ENCODE measurements around a stretch of chr1.

DNA sequence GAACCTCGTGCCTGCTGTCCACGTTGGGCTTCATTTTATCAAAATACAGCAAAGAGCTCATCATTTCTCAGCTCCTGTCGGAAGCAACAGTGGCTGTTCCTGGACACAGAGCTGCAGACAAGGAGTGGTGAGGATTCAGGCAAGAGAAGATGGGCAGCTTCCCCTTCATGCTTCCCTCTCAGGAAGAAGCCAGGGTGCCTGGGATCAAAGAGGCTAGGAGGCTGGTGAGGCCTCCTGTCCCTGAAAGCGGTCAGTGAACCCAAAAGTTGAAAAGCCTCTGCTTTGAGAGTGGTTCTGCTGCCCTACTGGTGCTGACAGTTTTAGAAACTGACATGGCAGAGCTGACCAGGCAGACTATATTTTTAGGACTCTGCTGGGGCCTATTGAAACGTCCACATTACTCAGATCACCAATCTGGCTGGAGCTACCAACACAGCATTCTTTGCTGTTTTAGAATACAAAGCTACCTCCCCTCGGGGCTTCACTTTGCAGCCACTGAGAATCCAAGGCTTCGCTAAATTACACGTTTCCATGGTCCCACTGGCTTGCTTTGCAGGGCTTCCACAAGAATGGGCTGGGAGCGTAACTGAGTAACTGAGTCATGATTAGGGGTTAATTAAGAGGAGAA, 21.0 kb downstream of the NDUFS5 start:
- PRO-cap, 10 experiments = no peak in any of the 10 experiments

GRCh38 chr1:39107414-39107875, 81.3 kb downstream of the NDUFS5 start:
- PRO-cap, 10 experiments = no peak in any of the 10 experiments

DNA sequence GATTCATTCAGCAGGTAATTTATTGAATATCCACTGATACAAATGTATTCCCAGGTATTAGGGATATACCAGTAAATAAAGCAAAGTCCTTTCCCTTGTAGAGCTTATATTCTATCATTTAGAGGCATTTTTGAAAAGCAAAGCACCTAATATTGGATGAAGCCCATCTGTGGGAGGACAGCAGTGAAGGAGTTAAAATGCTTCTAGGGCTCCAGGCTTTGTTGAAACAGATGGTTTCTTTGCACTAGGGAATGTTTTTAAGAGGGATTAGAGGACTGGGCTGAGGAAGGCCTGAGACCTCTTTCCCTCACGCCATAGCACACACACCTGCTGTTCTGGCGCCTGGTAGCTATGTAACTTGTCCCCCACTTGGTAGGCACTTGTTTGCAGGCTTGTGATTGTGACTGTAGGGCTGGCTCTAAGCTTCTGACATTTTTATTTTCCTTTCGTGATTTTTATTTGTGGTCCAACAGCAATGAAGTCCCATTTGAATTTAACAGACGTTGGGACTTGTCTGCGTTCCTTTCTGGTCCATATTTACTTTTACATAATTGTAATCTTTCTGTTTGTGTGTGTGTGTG, 33.8 kb upstream of the MACF1 start:
- PRO-cap, 10 experiments = no peak in any of the 10 experiments

DNA sequence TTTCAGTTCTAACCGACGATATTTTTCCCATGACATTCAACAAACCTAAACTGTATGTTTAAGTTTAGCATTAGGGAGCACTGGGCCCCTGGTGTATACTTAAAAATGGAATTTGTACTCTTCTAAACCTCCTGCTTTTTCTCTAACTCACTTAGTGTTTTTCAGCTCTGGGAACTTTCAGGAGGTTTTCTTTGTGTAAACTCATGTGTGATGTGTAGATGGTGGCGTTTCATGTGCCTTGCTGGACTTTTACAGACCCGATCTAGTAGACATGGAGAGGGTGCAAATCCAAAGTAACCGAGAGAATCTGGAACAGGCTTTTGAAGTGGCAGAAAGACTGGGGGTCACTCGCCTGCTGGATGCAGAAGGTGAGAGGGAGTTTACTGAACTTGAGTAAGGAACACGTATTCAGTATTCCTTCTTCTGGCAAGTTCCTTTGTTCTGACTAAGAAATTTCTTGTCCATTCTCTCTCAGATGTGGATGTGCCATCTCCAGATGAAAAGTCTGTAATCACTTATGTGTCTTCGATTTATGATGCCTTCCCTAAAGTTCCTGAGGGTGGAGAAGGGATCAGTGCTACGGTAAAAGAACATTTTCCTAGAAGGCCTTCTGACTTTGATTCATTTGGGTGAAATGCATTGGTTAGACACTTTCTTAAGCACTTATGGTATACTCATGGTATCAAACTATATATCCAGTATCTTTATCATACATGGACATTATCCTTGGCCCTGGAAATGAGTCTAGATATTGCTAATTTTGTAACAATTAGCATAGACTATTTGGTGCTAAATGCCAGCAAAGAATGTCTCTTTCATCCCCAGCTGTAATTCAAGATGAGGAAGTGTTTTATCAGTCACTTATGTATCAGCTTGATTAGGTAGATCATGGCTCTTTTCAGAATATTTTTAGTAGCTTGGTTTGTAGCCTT, 78.7 kb downstream of the MACF1 start:
- PRO-cap, 10 experiments = no peak in any of the 10 experiments

DNA sequence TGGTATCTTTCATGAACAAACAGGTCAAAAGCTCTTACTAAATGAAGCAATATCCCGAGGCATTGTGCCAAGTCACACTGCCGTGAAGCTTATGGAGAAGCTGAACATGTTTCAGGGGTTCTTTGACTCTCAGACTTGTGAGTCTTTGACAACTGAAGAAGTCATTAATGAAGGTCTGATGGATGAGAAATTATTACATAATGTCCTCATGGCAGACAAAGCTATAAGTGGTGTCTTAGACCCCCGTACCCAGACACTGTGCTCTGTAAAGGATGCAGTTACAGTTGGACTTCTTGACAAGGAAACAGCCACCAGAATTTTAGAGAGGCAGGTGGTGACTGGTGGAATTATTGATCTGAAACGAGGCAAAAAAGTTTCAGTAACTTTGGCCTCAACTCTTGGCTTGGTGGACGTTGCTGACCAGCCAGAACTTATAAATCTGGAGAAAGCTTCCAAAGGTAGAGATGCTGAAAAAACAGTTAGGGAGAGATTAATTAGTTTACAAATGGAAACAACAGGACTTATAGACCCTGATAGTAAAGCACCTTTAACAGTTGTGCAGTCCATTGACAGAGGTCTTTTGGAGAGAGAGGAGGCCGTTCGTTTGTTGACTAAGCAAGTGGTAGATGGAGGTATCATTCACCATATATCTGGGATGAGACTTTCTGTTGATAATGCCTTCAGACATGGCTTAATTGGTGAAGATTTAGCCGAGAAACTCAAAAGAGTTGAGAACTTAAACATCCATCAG, 129.2 kb downstream of the MACF1 start:
- PRO-cap, 10 experiments = no peak in any of the 10 experiments

DNA sequence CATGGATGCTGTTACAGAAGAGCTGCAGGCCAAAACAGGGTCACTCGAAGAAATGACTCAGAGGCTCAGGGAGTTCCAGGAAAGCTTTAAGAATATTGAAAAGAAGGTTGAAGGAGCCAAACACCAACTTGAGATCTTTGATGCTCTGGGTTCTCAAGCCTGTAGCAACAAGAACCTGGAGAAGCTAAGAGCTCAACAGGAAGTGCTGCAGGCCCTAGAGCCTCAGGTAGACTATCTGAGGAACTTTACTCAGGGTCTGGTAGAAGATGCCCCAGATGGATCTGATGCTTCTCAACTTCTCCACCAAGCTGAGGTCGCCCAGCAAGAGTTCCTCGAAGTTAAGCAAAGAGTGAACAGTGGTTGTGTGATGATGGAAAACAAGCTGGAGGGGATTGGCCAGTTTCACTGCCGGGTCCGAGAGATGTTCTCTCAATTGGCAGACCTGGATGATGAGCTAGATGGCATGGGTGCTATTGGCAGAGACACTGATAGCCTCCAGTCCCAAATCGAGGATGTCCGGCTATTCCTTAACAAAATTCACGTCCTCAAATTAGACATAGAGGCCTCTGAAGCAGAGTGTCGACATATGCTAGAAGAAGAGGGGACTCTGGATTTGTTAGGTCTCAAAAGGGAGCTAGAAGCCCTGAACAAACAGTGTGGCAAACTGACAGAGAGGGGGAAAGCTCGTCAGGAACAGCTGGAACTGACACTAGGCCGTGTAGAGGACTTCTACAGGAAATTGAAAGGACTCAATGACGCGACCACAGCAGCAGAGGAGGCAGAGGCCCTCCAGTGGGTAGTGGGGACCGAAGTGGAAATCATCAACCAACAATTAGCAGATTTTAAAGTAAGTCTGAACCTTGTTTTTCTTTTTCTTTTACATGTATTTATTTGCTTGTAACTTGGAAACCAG, 103.4 kb upstream of the BMP8A start:
- PRO-cap, 10 experiments = peak in 1 of 10 experiments; most common plus-strand start position 348 of the sequence (in 1)

GRCh38 chr1:39434442-39435073, 56.9 kb upstream of the BMP8A start:
- PRO-cap, 10 experiments = no peak in any of the 10 experiments

DNA sequence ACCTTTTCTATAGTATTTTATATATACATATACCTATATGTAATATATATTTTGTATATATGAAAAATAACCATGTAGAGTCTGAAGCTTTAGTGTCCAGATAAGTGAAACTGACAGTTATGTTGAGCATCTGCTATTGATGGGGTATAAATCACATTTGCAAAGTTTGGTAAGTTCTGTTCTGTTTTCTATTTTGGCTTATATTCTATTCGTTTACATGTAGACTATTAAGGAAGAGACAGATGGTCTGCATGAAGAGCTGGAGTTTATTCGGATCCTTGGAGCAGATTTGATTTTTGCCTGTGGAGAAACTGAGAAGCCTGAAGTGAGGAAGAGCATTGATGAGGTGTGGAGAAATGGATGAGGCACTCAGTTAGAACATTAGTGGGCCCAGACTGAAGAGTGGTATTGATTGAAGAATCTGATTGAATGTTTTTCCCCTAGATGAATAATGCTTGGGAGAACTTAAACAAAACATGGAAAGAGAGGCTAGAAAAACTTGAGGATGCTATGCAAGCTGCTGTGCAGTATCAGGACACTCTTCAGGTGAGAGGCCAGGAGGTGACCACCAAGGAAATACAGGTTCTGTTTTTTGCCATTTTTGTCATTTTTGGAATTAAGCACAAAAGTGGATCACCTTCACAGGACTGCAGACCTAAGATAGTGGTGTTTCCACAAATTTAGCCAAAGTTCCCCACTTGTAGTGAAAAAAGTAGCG, 50.5 kb upstream of the BMP8A start:
- PRO-cap, 10 experiments = no peak in any of the 10 experiments

- PRO-cap, 10 experiments = peak in 1 of 10 experiments; most common plus-strand start chr1:39526020 (in 1); most common minus-strand start chr1:39525869 (in 1)
Observed at GRCh38 chr1:39525640-39526219, 34.3 kb downstream of the BMP8A start.

GRCh38 chr1:39574244-39575348, 2.0 kb downstream of the PABPC4 start:
- PRO-cap, 10 experiments = peak in 6 of 10 experiments; most common plus-strand start chr1:39574900 (in 5); most common minus-strand start chr1:39574383 (in 2)

- PRO-cap, 10 experiments = no peak in any of the 10 experiments
Observed at GRCh38 chr1:39733020-39733686, 5.5 kb upstream of the PPIE start.

DNA sequence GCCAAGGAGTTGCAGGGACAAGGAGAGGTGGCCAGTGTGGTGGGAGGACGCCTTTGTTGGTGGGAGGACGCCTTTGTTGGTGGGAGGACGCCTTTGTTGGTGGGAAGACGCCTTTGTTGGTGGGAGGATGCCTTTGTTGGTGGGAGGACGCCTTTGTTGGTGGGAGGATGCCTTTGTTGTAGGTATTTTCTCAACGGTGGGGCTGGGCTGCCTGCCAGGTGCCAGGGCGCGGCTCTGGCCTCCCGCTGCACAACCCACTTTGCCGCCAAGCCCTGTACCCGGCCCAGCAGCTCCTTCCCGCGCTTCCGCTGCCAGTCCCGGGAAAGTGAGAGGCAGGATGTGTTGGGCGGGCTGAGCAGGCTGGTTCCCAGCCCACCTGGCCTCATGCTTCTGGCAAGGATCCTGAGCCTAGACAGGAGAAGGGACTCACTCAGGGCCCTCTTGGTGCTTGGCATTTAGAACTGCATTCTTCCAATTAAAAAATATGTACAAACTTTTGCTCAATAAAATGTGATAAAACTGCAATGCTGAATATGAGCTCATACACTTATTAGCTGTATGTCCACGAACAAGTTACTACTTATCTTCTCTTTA, 30.9 kb upstream of the BMP8B start:
- PRO-cap, 10 experiments = peak in 1 of 10 experiments; most common plus-strand start position 217 of the sequence (in 1)

DNA sequence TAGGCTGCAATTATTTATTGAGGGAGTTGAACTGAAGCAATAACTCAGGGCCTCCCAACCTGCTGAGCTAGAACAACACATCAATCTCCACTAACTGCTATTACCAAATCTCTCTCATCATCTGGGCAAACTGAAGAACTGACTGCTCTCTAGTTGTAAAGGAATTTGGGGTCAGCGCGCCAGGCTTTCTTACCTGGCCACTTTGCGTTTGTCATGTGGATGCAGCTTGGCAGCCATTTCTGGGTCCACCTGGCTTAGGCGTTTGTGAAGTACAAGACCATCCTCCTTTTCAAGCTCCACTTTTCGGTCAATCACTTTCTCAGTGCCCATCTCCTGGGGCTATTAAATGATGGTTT, 30.8 kb downstream of the TRIT1 start:
- PRO-cap, 10 experiments = peak in 1 of 10 experiments; most common plus-strand start position 152 of the sequence (in 1)

DNA sequence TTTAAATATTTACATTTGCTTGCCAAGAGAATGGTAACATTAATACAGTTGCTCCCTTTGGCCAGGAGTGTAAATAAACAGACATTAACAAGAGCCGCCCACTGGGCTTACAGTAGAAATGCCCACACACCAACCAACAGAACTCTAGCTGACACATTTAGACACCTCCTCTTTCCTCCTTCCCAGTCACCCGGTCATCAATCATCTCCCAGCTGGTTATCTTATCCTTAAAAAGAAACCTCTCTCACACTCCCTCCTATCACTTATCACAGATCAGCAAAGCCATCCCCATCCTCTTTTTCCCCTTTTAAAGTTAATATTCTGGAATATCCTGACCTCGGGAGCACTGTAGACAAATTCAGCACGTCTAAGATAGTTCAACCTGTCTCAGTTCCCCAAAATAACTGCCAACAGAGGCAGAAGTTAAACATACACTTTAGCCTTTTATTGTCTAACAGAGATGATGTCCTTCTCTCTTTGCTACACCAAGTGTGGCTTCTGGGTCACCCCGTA, 9.0 kb downstream of the MYCL start:
- PRO-cap, 10 experiments = peak in 1 of 10 experiments; most common plus-strand start position 259 of the sequence (in 1); most common minus-strand start position 119 of the sequence (in 1)

- PRO-cap, 10 experiments = peak in 4 of 10 experiments; most common minus-strand start chr1:39960510 (in 3)
Observed at GRCh38 chr1:39959763-39960565, 5.0 kb downstream of the MFSD2A start.

DNA sequence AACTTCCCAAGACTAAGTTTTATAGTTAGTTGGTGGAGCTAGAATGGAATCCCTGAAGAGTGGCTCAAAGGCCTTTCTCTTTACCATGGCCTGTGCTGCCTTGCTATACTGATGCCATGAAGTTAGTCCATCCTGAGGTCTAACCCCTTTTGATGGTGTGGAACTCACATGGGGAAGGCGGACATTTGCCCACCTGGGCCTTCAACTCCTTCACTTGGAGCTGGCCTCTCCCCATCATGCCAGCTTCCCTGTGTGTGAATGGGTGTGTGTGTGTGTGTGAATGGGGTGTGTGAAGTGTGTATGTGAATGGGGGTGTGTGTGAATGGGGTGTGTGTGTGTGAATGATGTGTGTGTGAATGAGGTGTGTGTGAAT, 9.4 kb downstream of the MFSD2A start:
- PRO-cap, 10 experiments = peak in 1 of 10 experiments; most common plus-strand start position 147 of the sequence (in 1)

DNA sequence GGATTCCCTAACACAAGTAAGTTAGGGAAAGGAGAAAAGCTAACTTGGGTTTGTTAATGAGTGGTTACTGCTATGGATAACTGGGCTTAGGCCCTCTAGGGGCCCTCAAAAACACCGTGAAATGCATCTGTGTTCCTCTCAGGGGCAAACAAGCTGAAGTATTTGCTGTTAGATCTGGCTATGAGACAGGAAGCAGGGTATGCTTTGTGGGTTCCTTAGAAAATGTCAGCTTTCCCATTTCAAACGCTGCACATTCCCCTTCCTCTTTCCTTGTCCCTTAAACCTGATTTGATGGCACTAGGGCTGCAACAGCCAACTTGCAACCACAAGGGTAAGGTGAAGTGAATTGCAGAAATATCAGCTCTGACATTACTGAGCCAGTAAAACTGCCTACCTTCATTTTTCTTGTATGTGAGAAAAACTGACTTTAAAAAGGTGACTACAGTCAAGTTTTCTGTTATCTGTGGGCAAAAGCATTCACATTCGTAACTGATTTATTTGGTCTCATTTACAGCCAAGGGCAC, 5.6 kb upstream of the CAP1 start:
- PRO-cap, 10 experiments = no peak in any of the 10 experiments

DNA sequence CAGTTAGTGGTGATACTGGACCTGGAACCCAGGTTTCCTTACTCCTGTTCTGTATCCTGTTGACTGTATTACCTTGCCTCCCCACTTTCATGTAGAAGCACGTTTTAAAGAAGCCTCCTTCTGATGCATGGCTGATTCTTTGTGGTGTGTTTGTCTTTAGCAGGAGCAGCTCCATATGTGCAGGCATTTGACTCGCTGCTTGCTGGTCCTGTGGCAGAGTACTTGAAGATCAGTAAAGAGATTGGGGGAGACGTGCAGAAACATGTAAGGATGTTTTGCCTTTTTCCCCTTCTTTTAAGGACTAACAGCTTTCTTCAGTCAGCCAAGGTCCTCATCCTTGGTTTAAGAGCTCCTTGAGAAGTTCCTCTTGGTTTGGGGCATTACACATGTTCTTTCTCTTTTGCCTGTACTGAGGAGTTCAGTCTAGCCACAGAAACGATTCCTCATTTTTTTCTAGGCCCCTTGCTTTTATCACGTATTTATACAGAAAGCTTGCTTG, 19.4 kb downstream of the CAP1 start:
- PRO-cap, 10 experiments = no peak in any of the 10 experiments

GRCh38 chr1:40114362-40114867, 17.4 kb upstream of the PPT1 start:
- PRO-cap, 10 experiments = peak in 1 of 10 experiments; most common plus-strand start chr1:40114636 (in 1)

DNA sequence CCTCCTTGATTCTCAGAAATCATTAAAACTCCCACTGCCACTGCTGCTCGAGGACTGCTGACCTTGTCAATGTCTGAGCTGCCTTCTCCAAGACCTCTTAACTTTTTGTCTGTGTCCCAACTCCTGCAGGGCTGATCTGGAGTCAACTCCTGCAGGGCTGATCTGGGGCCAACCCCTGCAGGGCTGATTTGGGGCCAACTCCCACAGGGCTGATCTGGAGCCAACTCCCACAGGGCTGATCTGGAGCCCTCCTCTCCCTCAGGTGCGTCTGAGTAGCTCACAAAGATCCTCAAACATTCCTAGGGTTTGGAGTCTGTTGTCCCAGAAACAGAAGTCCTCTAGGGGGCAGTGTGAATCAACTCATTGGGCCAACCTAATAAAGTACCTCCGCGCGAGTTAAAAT, 17.3 kb upstream of the RLF start:
- PRO-cap, 10 experiments = no peak in any of the 10 experiments